Choroid plexus epithelial cell (primary cell): ENCODE measurements around a stretch of chr3.

DNA sequence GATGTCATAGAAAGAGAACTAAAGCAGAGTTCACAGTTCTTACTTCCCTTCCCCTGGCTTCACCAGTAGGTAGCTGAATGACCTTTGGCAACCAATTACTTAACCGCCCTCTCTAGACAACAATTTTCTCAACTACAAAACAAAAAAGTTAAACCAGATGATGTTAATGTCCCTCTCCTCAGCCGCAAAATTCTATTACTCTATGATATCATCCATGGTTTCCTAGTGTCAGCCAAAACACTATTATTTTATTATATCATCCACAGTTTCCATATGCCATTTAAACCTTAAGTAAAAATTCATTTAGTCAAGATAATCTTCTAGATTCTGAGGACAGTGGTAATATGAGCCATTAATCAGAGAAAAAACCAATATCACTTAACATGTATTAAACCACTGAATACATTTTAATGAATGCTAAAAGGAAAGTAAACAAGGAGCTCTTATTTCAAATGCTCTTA, 13.1 kb downstream of the RYK start:
- RRBS = no CpG with 5 or more reads among the region's 2 CpGs

DNA sequence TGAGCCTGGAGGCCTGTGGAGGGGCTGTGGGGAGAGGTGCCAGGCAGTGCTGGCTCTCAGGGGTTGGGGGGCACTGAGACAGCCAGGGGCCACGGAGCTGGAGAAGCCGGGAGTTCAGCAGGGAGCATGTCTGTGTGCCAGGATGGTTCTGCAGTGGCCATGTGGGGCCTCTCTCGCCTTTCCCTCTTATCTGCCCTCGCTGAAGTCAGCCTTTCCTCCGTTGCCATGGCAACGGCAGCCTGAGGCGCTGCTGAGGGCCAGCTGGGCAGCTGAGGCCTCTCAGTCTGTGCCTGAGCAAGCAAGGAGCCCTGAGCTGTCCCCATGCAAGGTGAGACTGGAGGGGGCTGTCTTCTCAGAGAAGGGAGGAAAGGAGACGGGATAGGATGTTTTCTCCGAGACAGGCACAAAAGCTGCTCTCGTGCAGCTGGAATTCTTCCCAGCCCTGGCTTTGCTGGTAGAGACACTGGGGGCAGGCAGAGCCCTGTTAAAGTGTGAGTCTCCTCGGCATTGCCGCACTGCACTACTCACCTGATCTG, 48.7 kb downstream of the KY start:
- RRBS = no CpG with 5 or more reads among the region's 12 CpGs

DNA sequence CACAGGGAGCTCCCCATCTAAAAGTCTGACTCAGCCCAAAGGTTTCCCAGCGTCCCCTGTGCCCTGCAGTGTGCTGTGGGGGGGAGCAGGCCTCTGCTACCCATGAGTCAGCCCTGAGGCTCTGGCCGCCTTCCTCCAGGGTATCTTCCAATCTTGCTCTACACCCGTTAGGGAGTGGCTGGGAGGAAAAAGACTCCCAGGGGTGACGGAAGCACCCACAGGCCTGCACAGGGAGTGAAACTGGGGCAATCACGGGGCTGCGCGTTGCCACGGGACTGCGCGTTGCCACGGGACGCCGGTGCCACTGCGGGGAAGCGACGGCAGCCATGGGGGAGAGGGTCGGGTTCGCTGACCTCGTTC, 471 bp downstream of the KY start:
- RRBS = 7% methylated on average over 5 of the region's 19 CpGs

- RRBS = no CpG with 5 or more reads among the region's 5 CpGs
Measured at GRCh38 chr3:136403865-136404862, 154.0 kb downstream of the PCCB start.

- RRBS = no CpG with 5 or more reads among the region's 2 CpGs
Measured at GRCh38 chr3:136630678-136631187, 121.4 kb downstream of the STAG1 start.

DNA sequence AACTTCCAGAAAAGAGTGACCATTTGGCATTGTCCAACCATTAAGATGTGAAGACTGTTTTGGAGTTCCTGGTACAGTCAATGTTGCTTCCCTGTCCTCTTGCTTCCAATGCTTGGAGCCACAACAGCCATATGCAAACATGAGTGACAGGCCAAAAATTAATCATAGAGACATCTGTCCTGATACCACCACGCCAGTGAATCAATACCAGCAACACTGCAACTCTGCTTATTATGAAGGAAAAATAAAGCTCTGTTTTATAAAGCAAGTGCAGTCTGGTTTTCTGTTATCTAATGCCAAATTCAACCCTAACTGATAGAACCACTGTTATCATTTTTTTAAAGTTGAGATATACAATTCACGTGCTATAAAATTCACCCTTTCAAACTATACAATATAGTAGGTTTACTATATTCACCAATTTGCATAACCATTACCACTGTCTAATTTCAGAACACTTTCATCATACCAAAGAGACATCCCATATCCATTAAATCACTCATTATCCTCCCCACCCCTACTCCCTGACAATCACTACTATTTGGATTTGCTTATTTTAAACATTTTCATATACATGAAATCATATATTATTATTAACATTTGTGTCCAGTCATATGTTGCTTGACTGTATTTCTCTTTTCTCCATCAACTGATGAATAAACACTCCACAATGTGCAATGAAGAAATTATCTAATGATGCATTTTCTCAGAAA, 76.8 kb downstream of the STAG1 start:
- RRBS = no CpG with 5 or more reads among the region's 2 CpGs

- RRBS = no CpG with 5 or more reads among the region's 3 CpGs
Measured at GRCh38 chr3:136852168-136852473, 9.9 kb upstream of the NCK1 start.

GRCh38 chr3:136893631-136894203, 31.7 kb downstream of the NCK1 start:
- RRBS = no CpG with 5 or more reads among the region's 3 CpGs

GRCh38 chr3:136984718-136985341, 27.0 kb downstream of the IL20RB start:
- RRBS = no CpG with 5 or more reads among the region's 3 CpGs

DNA sequence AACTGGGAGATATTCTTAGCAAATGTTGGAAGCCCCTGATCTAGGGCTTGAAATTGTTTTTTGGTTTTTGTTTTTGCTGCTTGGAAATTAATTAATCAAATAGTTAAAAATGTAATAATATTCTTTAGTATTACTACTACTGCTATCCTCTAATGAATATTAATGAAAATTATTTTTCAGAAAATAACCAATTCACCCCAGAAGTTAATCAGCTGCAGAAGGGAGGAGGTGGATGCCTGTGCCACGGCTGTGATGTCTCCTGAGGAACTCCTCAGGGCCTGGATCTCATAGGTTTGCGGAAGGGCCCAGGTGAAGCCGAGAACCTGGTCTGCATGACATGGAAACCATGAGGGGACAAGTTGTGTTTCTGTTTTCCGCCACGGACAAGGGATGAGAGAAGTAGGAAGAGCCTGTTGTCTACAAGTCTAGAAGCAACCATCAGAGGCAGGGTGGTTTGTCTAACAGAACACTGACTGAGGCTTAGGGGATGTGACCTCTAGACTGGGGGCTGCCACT, 52.2 kb downstream of the IL20RB start:
- RRBS = no CpG with 5 or more reads among the region's 5 CpGs

- RRBS = no CpG with 5 or more reads among the region's 9 CpGs
Measured at GRCh38 chr3:138081660-138082504, 33.5 kb downstream of the DZIP1L start.

DNA sequence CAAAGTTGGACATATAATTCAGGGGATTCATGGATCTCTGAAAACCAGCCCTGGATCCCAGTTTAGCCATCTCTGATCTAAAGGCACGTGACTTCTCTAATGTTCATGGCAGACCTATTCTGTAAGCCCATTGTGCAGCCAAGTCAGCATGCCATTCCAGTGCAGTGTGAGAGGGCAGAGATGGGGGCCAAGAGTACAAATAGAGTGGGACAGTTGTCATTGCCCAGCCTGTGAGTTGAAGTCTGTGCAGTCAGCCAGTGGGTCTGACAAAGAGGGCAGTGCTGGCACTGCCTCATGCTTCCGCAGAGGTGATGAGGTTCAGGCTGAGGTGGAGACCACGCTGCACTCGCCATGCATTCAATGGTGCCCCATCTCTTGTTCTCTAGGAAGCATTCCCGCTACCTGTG, 3.5 kb downstream of the MRAS start:
- RRBS = no CpG with 5 or more reads among the region's 5 CpGs

DNA sequence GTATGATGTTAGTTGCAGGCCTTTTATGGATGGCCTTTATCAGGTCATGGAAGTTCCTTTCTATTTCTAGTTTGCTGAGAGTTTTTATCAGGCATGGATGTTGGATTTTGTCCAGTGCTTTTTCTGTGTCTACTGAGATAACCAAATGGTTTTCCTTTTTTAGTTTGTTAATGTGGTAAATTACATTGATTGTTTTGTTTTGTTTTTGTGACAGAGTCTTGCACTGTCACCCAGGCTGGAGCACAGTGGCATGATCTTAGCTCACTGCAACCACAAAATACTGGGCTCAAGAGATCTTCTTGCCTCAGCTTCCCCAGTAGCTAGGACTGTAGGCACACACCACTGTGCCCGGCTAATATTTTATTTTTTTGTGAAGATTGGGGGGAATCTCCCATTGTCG, 26.3 kb downstream of the MRAS start:
- RRBS = no CpG with 5 or more reads among the region's 2 CpGs

DNA sequence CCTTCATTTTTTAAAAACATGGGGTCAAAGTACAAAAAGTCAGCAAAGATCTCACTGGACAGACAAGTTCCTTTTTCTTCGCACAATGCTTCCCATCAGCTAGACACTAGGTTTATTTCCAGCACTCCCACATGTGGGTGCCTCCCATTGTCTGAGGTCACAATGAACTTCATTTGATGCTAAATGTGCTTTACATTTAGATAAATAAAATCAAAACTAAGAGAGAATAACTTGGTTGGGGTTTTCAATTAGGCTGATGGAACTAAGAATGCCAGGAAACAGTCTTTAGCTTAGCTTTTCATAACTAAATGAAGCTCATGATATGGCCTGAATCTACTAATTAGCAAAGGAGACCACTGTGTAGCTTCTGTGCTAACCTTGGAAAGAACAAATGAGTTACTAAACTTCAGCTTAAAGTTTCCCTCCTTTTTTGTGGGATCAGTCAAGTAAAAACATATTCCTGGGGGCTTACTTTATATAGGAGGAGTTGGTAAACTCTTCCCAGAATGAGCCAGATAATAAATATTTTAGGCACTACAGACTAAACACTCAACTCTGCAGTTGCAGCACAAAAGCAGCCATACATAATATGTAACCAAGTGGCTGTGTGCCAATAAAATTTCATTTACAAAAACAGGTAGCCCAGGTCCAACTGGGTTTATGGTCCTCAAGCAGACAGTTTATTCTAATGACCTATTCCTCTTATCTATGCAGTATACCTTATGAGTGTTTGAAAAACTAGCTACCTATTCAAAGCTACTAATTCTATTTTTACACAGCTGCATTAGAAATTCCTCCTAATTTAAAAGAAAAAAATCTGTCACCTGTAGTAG, 61.6 kb downstream of the FAIM start:
- RRBS = no CpG with 5 or more reads among the region's 1 CpG

DNA sequence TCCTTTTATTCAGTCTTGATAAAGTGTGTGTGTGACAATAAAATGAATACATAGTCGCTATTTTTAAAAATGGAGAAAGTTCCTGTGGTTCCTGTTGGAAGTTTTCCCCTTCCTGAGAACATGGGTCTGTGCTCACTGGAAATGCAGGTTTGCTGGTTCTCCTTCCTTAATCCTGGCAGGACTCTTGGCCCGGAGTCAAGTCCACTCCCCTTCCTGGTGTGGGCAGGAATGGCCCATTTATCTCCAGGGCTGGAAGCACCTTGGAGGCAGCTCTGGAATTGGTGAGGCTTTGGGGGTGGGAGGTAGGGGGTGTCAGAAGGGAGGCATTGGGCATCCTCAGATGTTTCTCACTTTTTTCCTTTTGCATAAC, 30.1 kb downstream of the FOXL2 start:
- RRBS = no CpG with 5 or more reads among the region's 2 CpGs

DNA sequence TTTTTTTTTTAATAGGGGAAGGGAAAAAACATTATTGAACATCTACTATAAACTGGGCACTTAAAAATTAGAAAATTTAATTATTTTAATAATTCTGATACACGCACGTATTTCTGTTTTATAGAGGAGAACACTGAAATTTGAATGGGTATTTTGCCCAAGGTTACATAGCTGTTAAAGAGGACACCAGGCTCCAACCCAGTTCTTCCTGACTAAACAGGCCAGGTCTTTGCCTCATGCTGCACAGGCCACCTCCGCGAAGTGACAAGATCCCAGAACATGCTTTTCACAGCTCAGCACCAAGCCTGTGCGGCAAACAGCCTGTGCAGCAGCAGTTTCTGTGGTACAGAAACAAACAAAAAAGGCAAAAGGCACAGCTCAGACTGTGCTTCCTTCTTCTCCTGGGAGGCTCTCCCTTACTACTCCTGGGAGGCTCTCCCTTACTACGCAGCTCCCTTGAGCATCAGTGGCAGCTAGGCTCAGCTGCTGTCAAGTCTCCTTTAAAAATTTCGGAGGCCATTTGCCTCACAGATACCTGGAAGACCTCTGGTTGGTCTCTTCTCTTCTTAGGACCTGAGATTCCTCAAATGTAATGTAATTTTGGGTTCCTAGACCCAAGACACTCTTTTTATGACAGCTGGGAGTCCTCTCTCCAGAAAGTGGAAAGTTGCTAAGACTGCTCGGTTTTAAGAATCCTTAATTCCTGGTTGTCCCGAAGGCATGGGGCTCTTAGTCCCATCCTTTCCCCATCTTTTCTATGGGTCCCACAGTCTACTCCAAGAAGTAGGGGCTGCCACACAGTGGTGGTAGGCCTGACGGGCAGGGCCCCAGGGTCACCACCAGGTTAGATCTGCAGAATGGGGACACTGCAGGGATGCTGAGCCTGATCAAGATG, 6.3 kb downstream of the FOXL2 start:
- RRBS = no CpG with 5 or more reads among the region's 10 CpGs

- RRBS = no CpG with 5 or more reads among the region's 17 CpGs
Measured at GRCh38 chr3:138944237-138944756, 2.6 kb downstream of the FOXL2 start.

- RRBS = 2% methylated on average over 22 of the region's 54 CpGs
Measured at GRCh38 chr3:138949981-138950607, 3.1 kb downstream of the FOXL2NB start.

DNA sequence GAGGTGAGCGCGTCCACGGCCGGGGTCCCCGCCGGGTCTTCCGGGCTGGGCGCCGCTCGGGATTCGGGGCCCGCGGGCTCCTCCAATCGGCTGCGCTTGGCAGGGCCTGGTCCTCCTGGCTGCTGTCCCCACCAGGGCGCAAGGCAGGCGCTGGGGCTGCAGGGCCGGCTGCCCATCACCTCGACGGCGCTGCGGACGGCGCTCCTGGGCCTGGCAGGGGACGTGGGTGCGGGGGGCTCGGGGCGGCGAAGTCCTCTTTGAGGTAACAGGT, 312 bp downstream of the PRR23C start:
- RRBS = no CpG with 5 or more reads among the region's 29 CpGs

DNA sequence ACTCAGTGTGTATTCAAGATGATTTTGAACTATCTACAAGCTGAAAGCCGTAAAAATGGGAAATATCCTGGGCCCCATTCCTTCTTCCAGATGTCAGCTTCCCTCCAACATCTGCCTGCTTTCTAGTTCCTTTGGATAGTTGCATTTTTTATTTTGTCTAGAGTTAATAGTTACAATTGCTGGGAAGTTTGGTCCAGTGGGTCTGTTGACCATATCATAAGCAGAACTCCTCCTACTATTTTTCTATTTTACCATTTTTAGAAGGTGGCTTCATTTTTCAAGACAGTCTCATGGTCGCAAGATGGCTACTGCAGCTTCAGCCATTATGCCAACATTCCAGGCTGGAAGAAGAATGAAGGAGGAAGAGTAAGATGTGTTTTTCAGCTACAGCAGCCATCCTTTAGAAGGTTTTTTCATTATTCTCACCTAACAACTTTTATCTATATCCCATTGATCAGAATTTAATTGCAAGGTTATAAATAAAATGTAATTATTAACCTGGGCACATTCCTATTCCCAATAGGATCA, 127.4 kb upstream of the MRPS22 start:
- RRBS = no CpG with 5 or more reads among the region's 2 CpGs